PFSK-1 (cell line): Measurements from ENCODE around the genes MTRFR and DDX55.

DNA sequence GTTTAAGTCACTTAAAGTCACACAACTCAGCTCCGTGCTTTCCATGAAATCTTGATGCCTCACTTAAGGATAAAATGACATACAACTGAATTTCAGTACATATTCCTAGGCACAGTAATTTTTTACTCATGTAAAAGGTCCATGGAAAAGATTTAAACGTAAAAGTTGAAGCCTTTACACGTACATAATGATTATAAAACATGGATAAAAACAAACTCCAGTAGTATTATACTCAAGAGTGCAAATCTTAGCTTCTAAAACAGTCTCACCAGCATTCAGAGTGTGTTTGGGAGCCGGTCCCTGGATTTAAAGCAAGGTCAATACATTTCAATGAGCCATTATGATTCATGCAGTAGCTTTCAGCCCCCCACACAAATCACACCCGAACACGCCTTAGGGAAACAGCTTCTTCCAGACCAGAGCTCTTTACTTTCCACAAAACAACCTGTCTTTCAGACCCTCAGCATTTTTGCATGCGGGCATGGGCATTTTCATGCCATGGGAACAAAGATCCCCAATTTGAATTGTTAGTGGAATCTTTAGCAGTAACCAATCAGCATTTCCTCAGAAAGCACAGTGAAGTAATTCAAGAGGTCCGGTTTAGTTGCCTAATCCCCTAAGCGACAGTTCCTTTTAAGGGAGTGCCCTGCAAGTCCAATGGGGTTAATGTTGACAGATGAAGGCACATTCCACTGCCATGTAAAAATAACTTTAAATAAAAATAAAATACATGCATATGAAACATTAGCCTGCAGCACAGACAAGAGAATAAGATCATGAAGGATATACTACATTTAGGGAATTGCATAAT, 4.3 kb downstream of the VPS37B start:
- RRBS = no CpG with 5 or more reads among the region's 9 CpGs

DNA sequence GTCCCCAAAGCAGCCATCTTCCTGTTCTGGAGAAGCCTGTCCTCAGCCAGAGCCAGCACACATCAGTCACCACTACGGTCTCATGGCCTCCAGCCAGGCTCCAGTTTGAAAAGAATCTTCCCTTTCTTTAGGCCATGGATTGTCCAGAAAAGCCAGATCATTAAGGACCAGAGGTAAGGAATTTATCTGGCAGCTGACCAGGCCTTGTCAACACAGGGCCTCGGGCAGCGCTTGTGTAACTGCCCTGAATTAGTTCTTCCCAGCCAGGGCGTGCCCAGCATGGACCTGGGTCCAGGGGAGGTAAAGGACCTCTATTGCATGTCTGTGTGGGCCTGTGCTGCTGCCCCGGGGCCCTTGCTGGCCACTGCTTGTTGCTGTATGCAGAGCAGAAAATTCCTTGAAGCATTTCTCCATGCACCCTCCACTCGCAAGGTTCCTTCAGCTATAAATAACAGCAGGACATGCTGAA, 21.6 kb upstream of the VPS37B start:
- RRBS = no CpG with 5 or more reads among the region's 6 CpGs

GRCh38 chr12:122961527-122962215, 4.6 kb downstream of the ABCB9 start:
- RRBS = 53% methylated on average over 3 of the region's 8 CpGs

- RRBS = 13% methylated on average over 3 of the region's 10 CpGs
These were observed 769 bp downstream of the ABCB9 start for GRCh38 chr12:122965517-122965870.

GRCh38 chr12:123069993-123070531, 80.8 kb downstream of the PITPNM2 start:
- RRBS = no CpG with 5 or more reads among the region's 6 CpGs

DNA sequence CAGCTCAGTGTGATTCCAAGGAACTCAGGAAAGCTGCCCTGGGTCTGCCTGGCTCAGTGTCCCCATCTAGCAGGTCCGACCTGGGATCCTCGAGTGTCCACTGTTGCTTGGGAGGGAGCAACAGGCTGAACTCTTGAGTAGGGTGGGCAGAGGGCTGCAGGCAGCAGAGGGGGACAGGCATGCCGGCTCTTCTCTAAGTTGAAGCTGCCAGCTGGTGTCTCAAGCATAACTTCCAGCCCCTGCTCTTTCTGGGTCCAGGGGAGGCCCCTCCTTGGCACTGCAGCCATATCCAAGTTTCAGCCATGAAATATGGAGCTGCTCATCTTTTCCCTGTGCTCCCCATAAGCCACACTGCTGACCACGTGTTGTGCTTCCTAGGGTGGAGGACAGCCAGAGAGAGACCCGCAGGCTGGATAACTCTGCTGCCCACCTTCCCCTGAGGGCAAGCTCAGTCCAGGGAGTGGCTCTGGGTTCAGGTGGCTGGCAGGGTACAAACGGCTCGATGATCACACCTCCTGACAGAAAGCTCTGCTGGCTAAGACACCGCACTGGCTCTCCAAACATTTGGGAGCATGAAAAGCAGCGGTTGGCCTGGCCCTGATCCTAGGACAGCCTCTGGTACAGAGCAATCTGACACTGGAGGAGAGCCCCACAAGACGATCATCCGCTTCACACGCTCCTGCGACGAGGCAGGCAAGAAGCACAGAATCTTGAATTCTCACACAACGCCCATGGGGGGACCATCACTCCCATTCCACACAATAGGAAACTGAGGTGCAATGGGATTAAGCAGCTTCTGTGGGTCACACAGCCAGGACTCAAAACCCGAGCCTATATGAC, 79.7 kb downstream of the PITPNM2 start:
- RRBS = no CpG with 5 or more reads among the region's 16 CpGs

DNA sequence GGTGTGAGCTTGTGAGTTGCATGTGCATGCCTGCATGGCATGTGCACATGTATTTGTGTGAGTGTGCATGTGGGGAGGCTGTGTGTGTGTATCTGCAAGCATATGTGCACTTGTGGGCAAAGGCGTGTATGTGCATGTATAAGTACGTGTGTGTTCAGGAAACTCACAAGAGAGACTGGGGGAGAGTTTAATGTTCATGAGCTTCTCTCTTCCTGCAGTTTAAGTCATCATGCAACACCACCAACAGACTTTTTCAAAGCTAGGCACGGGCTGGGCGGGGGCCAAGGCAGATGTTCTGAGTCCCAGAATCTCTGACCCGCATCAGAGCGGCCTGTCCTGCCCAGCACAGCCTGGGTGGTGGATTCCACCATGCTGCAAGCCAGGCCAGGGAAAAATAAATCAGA, 75.8 kb downstream of the PITPNM2 start:
- RRBS = no CpG with 5 or more reads among the region's 6 CpGs

- RRBS = no CpG with 5 or more reads among the region's 14 CpGs
These were observed 32.3 kb downstream of the PITPNM2 start for GRCh38 chr12:123118462-123119166.

DNA sequence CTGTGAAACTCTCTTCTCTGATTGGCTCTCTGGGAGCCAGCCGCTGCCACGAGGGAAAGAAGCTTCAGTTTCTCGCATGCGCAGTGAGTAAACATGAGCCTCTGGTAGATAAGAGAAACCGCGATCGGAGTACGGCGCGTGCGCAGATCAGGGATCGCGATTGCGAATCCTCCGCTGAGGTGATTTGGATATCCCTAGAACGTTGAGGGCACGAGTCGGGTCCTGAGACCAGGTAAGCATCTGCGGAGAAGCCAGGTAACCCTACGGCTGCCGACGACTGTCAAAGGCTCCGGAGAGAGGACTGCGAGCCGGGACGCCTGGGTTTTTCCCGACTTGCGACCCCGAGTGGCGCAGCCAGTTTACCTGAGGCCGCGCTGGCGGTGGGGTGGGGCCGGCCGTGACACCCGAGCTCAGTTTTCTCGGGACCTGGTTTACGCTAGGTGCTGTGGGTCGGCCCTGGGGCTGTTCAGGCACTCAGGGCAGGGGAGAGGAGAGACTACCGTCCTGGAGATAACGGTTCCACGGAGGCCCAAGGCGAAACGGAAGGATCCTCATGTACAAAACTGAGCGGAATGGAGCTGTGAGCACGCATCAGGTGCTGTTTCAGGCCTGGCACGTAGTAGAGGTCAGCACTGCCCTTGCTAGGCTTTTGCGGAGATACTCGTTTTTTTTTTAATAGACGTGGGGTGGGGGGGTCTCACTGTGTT, at the start of gene MTRFR:
Gene MTRFR, plus strand, starts transcription at position 137 of the 707 bp plus-strand sequence.
- RRBS = 1% methylated on average over 9 of the region's 50 CpGs

DNA sequence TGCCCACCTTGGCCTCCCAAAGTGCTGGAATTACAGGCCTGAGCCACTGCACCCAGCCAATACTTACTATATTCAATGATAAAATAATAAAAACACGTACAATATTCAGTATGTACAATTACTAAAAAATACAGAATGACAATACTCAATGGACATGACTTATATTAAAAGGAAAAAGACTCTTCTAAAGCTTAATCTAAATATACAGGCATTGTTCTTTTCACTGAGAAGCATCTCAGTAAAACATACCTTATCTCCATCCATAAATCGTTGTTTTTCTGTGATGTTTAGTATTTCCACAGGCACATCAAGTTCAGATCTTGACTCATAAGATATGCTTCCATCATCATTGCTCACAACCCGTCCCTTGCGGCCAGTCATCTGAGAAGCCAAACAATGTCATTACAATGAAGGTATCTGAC, 45.0 kb downstream of the SBNO1 start:
- RRBS = no CpG with 5 or more reads among the region's 4 CpGs

GRCh38 chr12:123390966-123391268, 7.0 kb downstream of the KMT5A start:
- RRBS = no CpG with 5 or more reads among the region's 4 CpGs

DNA sequence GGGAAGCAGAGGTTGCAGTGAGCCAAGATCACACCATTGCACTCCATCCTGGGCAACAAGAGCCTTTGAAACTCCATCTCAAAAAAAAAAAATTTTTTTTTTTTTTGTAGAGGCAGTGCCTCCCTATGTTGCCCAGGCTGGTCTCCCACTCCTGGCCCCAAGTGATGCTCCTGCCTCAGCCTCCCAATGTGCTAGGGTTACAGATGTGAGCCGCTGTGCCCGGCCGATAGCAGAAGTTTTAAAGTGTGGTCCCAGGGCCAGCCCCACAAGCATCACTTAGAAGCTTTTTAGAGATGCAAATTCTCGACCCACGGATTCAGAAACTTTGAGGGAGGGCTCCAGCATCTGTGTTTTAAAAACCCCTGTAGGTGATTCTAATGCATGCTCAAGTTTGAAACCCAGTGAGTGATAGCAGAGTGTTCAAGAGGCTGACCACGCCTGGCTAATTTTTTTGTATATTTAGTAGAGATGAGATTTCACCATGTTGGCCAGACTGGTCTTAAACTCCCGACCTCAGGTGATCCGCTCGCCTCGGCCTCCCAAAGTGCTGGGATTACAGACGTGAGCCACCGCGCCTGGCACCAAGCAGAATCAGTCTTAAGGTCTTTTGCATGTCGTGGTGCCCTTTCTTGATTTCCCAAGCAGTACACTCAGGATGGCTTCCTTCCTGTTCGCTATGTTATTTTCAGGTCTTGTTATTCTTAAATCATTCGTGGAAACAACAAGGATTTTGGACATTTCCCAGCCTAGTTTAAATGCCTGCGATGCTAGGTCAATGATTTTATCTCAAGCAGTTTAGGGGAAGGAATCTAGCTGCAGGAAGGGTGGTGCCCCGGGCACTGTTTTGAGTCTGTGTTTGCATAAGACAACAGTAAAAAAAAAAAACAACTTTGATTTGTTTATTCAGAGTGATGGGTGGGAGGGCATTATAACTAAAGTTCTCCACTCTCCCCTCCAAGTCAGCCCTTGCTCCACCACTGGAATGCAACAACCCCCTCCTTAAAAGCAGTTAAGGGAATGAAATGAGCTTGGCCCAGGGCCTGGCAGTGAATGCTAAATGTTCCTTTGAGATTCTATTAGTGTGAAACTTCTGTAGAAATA, 9.1 kb upstream of the RILPL2 start:
- RRBS = no CpG with 5 or more reads among the region's 18 CpGs

DNA sequence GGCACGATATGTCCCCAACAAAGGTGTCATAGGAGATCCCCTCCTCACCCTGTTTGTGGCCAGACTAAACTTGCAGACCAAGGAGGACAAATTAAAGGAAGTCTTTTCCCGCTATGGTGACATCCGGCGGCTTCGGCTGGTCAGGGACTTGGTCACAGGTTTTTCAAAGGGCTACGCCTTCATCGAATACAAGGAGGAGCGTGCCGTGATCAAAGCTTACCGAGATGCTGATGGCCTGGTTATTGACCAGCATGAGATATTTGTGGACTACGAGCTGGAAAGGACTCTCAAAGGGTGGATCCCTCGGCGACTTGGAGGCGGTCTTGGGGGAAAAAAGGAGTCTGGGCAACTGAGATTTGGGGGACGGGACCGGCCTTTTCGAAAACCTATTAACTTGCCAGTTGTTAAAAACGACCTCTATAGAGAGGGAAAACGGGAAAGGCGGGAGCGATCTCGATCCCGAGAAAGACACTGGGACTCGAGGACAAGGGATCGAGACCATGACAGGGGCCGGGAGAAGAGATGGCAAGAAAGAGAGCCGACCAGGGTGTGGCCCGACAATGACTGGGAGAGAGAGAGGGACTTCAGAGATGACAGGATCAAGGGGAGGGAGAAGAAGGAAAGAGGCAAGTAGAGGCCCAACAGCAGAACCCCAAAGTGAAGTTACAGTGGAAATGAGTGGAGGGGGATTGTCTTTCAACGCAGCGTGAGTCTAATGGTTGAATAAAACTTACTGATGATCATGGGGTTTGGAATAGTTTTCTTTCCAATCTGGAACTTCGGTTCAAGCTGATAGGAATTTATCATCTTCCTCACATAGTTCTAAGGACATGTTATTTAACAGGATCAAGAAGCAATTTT, 7.9 kb downstream of the SNRNP35 start:
- RRBS = no CpG with 5 or more reads among the region's 31 CpGs

DNA sequence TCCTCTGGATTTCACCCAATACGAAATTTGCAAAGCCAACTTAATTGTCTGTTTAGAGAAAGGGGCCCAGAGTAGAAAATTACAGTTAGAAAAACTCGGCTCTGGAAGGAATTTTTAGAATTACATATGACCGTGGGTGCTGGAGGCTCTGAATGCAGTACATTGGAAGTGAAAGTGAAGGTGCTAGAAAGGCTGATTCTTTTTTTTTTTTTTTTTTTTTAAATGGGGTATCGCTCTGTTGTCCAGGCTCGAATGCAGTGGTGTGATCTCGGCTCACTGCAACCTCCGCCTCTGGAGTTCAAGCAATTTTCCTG, 22.0 kb downstream of the SNRNP35 start:
- RRBS = no CpG with 5 or more reads among the region's 7 CpGs

- RRBS = no CpG with 5 or more reads among the region's 17 CpGs
These were observed 36.3 kb downstream of the SNRNP35 start for GRCh38 chr12:123494020-123494821.

- RRBS = no CpG with 5 or more reads among the region's 9 CpGs
These were observed 13.1 kb upstream of the TMED2 start for GRCh38 chr12:123571139-123571796.

- RRBS = no CpG with 5 or more reads among the region's 5 CpGs
These were observed 2.3 kb downstream of the TMED2 start for GRCh38 chr12:123586599-123587201.

GRCh38 chr12:123601939-123603061, at the start of gene DDX55:
Gene DDX55 (plus strand): TSS chr12:123602099.
- RRBS = under 1% methylated on average over 7 of the region's 66 CpGs

GRCh38 chr12:123971461-123972156, 1.0 kb downstream of the CCDC92 start:
- RRBS = 2% methylated on average over 13 of the region's 34 CpGs

DNA sequence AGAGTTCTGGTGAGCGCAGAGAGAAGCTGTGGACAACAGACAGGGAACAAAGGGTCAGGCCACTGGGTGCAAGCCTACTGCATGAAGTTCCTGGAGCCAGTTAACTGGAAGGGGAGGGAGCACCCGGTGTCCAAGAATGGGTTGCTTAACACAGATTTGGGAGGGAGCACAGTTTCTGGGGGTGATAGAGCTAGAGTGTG, 30.9 kb downstream of the ZNF664 start:
- RRBS = no CpG with 5 or more reads among the region's 2 CpGs